ENCODE data around the genes SULT6B1 and CYP1B1.

DNA sequence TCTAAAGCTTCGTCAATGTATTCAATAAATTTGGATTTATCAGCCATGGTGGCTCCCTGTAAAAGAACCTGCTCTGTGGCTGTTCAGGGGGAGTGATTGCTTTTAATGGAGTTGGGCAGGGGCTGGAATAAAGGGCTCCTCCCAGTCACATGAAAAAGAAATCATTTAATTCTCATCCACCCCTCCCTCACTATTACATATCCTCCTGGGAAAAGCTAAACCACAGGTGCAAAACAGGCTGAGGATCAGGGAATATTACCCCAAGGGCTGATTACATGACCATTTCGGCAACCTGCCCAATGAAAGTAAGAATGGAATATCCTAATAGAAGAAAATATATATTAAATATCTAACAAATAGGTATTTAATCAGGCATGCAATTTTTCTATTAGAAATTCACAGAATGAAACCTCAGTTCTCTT is at the start of gene SULT6B1:
Gene SULT6B1 (minus strand): TSS at position 77 of the 422 bp plus-strand sequence.
- PRO-cap, result no peak

- PRO-cap, result no peak
Measured at GRCh38 chr2:37200150-37200979, 4.1 kb downstream of the CEBPZOS start.

GRCh38 chr2:37225894-37226687 is 5.3 kb downstream of the CEBPZ start:
- PRO-cap, result no peak

- PRO-cap, result no peak
Measured at GRCh38 chr2:37326356-37326695, 1.7 kb upstream of the PRKD3 start.

GRCh38 chr2:37343336-37344126 is 899 bp upstream of the QPCT start:
- PRO-cap, result no peak

DNA sequence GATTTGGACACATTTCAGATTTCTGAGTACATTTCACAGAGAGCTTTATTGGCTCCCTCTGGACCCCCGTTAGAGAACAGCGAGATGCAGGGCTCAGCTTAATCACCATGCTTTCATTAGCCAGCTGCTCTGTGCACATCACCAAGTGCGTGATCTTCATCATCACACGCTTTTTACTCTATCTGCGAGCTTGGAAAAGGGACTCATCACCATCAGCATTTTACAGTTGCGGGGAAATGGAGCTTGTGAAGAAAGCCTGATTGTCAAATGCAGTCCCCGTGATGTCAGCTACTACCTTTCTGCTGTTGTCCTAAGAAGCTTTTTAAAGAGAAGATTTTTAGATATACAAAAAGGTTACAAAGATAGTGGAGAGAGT is 88.5 kb downstream of the CDC42EP3 start:
- PRO-cap, result no peak

GRCh38 chr2:37624031-37624414 is 47.4 kb downstream of the CDC42EP3 start:
- PRO-cap, result no peak

GRCh38 chr2:37626147-37626600 is 45.3 kb downstream of the CDC42EP3 start:
- PRO-cap, result no peak

GRCh38 chr2:37795890-37796395 is 124.5 kb upstream of the CDC42EP3 start:
- PRO-cap, result no peak

- PRO-cap, result no peak
Measured at GRCh38 chr2:37871877-37872305, 53.2 kb upstream of the RMDN2 start.

- PRO-cap, result no peak
Measured at GRCh38 chr2:37919530-37920275, 5.4 kb upstream of the RMDN2 start.

DNA sequence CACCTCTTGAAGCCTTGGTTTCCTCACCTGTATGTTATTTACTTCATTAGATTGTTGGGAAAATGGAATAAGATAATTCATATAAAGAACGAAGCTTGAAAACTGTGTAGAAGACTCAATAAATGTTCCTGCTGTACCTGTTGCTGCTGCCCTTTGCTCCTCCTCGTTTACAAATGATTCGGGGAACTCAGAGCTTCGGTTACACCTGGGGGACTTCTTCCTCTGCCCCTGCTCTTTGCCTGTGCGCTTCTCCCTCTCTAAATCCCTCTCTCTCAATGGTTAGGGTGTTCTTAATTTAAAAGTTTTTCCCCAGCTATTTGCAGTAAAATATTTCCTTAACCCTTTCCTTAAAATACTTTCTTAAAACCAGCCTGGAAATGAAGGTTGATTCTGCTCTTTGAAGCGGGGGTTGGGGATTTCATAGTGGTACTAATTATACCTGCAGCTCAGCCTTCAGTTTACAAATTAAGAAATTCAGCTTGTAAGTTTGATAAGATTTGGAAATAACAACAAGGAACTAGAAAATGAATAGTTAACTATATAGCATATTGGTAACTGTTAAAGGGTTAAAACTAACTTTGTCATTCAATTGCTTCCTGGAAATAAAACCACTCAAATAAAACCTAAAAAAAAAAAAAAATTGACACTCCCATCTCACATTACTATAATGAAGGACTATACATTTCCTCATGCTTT is 3.1 kb upstream of the RMDN2 start:
- PRO-cap, result no peak

DNA sequence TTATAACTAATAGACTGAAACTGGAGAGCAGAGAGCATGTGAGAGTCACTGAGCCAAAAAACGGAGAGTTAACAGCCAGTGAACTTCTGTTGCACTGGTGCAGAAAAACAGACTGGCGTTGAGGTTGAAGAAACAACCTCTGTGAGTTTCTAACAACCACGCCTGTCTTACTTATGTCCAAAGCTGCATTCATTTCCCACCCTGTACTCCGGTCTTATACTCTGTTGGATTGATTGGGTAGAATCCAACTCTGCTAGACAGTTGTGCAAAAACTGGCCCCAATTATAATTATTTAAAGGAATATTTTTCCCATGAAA is 9.5 kb downstream of the CYP1B1 start:
- PRO-cap, result no peak

- PRO-cap, result no peak
Measured at GRCh38 chr2:38068881-38069412, 7.0 kb downstream of the CYP1B1 start.

GRCh38 chr2:38075886-38076582 is at the start of gene CYP1B1:
Gene CYP1B1 (minus strand): TSS chr2:38076151.
- PRO-cap, result unidirectional peak, minus-strand start at chr2:38076151

- PRO-cap, result no peak
Measured at GRCh38 chr2:38095777-38096912, 20.2 kb upstream of the CYP1B1 start.

DNA sequence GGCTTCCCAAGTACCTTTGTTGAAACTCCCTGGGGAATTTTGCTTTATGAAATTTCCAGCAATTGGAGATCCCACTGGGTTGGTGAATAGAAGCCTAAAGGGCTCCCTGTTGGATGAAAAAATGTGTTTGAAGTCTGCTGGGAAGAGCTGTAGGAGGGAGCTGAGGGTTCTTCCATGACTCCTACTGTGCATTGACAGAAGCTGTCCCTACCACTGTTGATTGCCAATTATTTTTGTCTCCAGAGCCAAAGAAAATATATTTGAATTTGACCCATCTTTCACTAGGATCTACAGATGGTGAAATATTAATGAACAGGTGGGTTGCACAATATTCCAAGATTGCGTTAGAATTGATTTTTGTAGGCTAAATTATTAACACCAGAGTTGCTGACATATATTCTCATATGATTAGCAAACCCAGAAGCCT is 95.4 kb upstream of the CYP1B1 start:
- PRO-cap, result no peak

- PRO-cap, result no peak
Measured at GRCh38 chr2:38190914-38191518, 115.1 kb upstream of the CYP1B1 start.

DNA sequence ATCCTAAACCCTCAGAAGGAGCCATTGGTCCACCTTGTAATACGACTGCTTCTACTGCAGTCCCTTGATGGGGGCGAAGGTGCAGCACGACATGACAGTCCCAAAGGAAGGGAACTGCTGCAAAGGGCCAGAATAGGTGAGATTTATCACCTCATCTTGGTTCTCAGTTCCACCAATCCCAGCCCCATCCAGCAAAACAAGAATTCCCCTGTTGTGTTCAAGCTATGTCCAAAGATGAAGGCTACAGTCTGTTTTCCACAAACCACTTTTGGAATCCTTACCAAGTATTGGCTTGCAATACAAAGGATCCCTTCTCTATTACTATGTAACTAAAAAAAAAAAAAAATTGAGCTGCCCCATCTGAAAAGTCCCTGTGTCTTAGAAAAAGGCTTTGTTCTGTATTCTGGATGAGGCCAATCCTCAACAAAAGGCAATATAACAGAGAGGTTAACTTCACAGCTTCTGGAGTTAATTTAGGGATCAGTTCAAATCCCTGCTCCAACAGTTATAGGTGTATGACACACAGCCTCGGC is 61.0 kb upstream of the ATL2 start:
- PRO-cap, result no peak

DNA sequence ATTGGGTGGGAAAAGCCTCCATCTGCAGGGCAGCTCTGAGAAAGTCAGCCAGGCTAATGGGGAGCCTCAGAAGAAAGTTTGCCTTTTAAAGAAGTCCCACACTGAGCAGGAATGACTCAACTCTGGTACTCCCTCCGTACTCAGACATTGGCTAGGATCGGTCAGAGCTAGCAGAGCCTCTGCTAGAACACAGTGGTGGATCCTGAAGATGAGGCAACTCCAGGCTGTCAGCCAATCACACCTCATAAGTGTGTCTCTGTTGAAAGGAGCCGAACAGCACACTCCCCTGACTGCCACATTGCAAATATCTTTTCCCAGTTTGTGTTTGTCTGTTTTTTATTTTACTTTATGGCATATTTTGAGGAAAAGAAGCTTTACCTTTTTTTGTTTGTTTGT is 96.9 kb downstream of the HNRNPLL start:
- PRO-cap, result no peak